SK-N-MC (cell line): ENCODE measurements around a stretch of chr15.

DNA sequence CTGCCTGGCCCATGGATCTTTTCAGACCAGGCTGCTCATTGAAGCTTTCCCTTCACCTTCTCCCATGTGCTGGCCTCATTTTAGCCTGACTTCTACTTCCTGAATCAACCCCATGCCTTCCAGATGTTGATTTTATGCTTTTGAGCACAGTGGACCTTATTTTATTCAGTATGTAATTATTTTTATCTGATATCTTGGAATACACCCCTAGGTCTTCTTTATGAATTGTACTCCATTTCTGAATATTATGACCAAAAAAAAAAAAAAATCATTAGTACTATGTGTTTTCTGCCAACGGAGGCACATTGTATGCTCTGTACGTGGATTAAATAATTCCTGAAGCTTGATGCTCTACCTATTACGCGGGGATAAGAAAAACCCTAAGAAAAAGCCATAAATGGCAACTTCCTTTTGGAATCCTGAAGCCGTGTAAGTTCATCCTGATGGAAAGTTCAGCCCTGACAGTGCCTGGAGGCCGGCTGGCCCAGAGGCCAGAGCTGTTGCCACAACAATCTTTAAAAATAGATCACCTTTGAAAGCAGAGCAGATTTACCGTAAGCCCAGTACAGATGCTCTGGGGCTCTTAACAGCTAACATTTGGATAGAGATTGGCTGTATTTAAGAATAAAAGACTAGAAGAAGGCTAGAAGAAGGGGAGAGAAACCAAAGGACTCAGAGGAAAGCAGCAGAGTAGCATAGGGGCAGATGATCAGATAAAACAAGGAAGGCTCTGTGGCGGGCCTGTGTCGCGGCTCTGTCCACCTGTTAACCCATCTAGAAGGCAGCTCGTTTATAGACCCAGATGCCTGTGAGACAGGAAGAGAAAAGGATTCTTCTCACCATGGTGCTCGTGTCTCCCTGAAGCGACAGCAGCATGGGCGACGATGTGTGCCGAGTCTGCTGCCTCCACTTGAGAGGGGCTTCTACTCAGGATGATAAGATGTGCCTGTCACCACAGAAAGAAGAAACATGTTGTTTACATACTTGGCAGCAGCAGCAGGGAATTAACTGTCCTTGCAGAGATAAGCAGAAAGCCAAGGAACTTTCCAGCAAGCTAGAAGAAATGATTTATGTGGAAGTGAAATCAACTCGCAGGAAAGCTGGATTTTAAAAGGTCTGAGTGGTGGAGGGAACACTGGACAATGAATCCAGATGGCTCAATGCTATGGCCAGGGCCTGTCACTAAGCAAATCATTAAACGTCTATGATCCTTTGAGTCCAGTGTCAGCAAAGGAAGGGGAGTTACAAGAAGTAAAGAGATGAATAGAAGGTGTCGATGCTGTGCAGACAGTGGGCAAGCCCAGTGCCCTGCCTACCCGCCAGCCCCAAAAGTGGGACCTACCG is 69.8 kb downstream of the SYNM start:
- RRBS = no CpG with 5 or more reads among the region's 21 CpGs

GRCh38 chr15:99180189-99180592 is 69.2 kb downstream of the TTC23 start:
- RRBS = no CpG with 5 or more reads among the region's 1 CpG

DNA sequence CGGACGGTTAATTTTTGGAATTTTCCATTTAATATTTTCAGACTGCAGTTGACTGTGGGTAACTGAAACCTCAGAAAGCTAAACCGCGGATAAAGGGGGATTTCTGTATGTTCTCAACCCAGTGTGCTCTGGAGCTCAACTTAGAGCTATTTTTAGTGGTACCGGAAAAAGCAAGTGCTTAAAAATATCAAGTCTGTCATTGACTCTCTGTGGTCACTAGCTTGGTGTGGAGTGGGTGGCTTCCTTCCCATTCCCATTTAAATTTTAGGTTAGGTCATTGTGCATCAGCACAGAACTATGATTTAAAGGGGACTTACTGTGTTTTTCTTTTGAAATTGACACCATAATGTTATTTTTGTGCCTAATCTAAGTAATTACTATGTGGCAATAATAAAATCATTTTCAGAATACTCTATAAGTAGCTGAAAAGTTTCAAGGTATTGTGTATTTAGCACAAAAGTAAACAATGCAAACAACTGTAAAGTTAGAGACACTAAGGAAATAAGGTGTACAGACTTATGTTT is 73.1 kb downstream of the LRRC28 start:
- RRBS = no CpG with 5 or more reads among the region's 5 CpGs

- RRBS = no CpG with 5 or more reads among the region's 5 CpGs
Observed at GRCh38 chr15:99438236-99438492, 127.6 kb upstream of the MEF2A start.

DNA sequence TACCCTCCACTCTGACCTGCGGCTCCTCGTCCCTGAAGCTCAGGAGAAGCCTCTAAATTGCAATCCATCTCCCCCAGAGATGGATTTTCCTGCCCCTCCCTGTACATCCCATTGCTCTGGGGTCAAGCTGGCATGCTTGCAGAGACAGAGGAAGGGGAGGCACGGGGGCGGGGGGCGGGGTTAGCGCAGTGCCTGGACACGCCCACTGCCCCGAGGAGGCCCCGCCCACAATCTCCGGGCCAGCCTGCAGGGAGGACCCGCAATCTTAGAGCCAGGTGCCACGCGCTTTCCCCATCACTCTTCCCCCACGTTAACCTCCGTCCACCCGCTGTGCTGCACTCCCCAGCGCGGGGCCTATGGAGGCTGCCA is 118.3 kb upstream of the MEF2A start:
- RRBS = no CpG with 5 or more reads among the region's 18 CpGs

DNA sequence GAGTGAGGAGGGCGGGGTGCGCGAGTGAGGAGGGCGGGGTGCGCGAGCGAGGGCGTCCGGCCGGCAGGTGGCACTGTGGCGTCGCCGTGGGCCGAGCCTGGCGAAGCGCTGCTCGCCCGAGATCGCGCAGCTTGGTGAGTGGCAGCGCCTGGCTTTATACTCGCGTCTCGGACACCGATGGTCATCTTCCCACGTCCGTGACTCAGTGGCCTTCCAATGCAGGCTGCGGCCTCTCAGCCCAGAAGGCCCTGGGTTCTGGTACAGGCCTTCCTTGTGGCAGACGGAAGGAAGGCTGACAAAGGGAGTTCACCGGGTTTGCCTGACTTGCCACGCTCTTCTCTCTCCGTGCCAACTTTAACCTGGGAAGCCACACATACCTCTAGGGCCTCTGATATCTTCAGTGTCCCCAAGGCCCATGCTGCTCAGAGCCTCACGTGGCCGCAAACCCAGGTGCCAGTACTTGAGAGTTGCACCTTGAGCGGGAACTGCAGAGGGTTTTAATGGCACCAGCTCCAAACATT is 195.2 kb upstream of the LYSMD4 start:
- RRBS = no CpG with 5 or more reads among the region's 35 CpGs

GRCh38 chr15:99982950-99983862 is 250.0 kb upstream of the LYSMD4 start:
- RRBS = no CpG with 5 or more reads among the region's 21 CpGs

DNA sequence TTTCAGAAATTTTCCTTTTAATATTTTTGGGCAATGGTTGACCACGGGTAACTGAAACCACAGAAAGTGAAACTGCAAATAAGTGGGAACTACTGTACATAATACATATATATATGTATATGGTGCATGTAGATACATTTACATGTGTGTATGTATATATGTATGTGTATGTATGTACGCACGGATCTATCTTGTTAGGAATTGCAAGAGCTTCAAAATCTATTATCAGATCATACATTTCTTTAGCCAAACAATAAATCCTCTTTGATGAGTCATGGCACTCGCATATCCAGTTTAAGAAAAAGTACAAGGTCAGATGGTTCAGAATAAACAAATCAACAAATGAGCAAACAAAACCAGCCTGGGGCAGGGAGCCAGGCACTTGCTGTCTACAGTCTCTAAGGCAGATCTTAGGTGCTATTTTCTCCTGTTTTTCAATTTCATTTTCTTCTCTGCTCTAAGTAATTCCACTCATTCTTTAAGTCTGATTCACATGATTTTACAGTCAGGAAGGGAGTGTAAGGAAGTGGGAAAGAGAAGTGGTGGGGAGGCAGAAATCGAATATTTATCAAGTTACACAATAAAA is 298.9 kb downstream of the ADAMTS17 start:
- RRBS = no CpG with 5 or more reads among the region's 5 CpGs

DNA sequence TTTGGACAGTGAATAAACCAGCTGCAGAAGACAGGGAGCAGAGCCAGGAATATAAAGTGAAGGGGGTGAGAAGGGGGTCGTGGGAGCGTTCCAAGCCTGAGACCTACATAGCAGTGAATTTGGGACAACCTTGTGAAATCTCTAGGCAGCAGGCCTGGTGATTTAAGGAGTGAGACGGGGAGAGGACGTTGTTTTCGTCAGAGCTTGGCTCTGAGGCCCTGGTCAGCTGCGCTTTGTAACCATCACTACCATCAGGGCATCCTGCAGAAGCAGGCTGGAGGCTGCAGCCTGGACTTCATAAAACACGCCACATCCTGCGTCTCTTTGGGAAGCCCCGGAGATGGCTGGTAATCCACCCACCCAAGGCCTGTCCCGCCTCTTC is 215.9 kb downstream of the ADAMTS17 start:
- RRBS = no CpG with 5 or more reads among the region's 10 CpGs

DNA sequence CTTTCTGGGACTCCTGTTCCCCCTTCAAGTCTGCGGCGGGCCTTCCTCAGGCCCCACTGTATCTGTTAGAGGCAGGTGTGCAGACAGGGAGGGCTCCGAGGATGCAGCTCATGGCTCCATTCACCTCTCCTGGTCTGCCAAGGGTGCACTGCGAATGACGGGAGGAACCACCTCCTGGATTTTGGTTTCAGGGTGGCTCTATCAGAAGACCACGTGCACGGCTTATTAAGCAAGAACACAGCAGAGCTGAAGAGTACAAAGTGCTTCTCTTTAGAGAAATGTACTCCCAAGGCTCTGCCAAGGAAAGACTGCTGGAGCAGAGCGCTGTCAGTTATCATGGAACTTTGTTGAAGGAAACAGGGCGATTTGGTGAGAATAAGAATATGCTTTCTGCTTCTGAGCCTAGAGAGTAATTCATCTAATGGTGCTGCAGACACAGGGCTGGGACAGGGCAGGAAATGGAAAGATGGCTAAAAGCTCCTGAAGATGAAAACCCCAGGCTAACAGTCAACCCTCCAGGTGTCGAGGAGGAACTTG is 173.6 kb downstream of the ADAMTS17 start:
- RRBS = no CpG with 5 or more reads among the region's 10 CpGs

DNA sequence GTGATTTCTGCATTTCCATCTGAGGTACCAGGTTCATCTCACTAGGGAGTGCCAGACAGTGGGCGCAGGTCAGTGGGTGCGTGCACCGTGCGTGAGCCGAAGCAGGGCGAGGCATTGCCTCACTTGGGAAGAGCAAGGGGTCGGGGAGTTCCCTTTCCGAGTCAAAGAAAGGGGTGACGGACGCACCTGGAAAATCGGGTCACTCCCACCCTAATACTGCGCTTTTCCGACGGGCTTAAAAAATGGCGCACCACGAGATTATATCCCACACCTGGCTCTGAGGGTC is 75.3 kb upstream of the ADAMTS17 start:
- RRBS = no CpG with 5 or more reads among the region's 16 CpGs

GRCh38 chr15:100715869-100716237 is 113.5 kb downstream of the ASB7 start:
- RRBS = no CpG with 5 or more reads among the region's 6 CpGs

DNA sequence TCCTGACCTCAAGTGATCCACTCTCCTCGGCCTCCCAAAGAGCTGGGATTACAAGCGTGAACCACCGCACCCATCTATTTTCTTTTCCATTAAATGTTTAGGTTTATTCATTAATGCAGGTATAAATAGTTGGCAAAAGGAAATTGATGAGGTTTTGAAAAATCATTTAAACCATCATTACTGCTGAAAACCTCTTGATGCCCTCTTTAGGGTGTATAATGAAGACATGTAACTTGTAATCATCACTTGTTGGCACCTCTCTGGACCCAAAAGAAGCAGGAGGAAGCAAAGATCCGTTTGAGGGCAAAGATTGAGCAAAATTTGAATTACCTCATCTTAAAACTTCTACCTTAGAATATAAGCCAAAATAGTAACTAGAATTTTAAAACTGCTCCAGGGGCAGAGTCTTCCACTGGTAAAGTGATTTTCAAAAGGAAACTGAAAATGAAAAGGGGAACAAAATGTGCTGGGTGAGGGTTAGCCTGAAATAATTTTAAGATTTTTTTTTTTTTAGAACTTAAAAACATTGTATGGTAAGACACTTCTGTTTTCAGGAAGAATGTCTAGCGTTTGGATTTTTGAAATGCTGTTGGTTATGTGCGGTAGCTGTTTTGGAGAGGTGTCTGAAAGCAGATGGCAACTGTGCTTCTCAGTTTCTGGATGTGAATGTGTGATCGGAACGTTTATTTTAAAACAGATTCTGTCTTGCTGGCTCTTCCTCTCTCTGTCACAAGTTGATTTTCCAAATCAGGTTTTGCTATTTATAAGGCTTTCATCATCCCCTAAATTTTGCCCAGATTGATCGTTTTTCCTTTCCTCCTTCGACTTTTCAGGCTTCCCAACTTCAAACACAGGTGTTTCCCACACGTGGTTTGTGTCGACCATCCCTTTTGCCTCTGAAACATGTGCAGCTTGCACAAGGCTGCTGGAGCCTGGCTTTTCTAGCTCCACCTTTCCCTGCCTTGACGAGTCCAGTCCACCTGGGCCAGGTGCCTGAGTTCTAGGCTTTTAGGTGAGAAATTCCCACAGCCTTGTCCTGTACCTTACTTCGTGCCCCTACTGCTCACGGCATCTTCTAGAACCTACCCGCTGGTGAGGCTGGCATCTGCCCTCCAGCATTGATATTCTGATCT is 3.2 kb downstream of the LRRK1 start:
- RRBS = no CpG with 5 or more reads among the region's 16 CpGs

GRCh38 chr15:101020862-101021420 is 101.8 kb downstream of the LRRK1 start:
- RRBS = no CpG with 5 or more reads among the region's 12 CpGs

- RRBS = no CpG with 5 or more reads among the region's 10 CpGs
Observed at GRCh38 chr15:101023916-101024599, 104.9 kb downstream of the LRRK1 start.

- RRBS = 61% methylated on average over 3 of the region's 24 CpGs
Observed at GRCh38 chr15:101068688-101069706, 149.8 kb downstream of the LRRK1 start.

DNA sequence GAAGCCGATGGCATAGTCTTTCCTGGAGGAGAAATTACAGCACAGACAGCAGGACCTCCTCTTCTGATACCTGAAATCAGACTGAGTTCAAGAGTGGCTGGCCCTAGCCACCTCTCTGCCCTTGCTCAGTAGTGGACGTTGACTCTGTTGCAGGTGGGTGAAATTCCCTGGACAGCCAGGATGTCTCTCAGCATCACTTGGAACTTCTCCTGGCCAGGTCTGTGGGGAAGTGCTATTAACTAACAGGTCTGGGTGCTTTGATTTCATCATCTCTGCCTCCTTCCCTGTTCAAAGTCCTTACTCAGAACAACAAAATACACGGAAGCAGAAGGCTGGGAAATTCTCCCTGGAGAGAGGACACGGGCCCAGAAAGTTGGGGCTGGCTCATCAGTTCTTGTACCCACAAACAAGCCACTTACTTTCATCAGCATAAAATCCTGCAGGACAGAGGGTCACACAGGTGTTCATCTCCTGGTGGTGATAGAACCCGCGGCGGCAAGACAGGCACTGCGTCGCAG is 29.4 kb upstream of the SNRPA1 start:
- RRBS = no CpG with 5 or more reads among the region's 9 CpGs

DNA sequence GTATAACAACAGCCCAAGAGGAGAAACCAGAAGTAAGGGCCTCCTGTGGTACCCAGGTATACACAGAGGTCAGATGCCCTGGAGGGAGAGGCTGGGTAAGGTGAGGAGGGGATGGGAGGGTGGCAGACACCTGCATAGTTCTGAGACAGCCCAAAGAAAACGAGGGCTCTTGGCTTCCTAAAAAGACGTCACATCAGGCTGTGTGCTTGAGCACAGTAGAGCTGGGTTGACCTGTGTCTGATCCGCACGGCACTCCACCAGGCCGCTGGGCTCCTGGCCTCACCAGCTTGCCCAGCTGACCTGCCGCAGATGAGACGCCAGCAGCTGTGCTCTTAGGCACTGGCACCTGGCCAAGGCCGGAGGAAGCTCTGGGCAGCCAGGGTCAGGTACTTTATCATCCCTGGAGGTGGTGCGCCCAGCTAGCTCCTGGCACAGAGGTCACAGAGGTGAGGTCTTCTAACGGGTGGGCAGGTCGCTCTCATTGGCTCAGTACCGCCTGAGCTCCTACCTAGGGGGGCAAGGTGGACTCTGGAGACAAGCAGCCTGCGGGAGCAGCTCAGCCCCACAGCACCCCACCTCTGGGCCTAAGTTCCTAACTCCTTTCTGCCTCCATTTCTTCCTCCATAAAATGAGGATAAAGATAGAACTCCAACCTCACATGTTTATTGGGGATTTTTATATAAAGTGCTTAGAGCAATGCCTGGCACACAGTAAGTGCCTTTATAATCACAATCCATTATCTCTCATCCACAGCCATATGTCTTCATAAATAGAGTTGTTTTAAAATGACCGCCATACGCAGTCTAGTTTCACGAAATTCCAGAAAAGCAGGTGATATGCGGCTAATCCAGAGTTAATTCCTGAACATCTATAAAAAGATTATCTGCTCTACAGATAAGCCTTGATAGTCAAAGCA is 82.1 kb upstream of the SNRPA1 start:
- RRBS = no CpG with 5 or more reads among the region's 17 CpGs

DNA sequence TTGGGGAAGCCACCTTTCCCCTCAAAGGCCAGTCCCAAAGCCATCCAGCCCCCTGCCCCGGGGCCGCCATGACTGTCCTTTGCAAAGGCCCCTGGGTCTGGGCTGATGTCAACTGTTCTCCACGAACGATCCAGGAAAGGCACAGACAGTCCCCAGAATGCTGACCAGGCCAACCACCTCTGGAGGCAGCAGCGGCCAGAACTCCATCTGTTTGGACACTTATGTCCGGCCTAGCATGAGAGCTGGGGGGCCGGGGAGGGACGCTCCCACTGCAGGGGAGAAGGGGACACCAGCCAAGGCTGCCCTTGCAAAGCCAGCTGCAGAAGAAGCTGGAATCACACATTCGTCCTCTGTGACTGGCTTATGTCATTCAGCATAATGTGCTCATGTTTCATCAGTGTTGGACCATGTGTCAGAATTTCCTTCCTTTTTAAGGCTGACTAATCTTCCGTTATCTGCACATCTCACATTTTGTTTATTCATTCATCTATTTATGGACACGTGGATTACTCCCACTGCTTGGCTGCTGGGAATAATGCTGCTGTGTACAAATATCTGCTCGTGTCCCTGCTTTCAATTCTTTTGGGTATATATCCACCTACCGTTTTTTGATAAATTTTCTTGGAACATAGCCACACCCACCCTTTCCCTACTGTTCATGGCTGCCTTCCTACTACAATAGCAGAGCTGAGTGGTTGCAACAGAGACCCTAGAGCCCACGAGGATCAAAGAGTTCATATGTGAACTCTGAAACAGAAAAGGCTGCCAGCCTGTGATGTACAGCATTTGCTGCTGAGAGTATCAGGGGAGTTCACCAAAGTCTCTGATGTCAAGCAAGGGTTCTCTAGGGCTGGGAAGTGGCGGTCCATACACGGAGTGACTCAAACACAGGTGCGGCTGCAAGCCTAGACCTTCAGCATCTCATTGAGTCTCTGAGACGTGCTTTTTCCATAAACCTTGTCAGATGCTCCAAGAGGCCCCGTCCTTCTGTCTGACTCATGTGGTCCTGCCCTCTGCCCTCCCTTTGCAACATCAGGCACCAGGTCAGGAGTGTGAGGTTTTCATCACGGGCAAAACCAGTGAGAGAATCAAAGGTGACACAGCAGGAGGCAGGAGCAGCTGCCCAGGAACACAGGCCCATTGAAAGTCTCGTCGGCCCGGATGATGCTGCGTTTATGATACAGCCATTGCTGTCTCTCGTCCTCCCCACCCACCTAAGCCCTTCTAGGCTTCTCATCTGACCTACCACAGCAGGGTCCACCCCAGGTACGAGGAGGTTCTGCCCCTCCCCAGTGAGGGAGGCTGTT is 43.1 kb downstream of the PCSK6 start:
- RRBS = no CpG with 5 or more reads among the region's 26 CpGs

DNA sequence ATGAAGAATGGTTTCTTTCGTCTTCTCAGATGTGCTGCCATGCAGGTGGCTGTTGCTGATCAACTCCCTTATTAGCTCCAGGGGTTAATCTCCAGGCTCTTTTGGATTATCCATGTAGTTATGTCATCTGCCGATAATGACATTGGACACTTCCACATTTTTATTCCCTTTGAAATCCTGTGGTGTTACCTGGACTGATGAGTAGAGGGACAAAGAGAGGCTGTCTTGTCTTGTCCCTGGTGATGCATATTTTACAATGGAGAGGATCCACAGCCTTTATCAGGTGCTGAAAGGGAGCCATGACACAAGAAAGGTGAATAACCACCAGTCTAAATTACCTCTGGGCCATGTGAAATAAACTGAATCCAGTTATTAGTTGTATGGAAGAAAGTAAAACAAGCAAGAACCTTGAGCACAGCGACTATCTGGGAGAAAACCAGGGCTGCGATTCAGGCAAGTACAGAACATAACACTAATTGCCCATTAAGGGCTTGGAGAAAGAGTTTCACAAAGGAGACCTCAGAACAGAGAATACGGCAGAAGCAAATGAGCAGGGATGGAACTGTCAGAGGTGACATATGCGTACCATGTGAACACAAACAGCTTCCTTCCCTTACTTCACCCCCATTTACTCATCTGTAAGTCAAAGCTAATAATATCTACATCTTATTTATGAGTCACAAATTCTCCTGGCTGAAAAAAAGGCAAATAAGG is 3.0 kb downstream of the PCSK6 start:
- RRBS = no CpG with 5 or more reads among the region's 6 CpGs